ENCODE measurements around the gene PCDH15.

DNA sequence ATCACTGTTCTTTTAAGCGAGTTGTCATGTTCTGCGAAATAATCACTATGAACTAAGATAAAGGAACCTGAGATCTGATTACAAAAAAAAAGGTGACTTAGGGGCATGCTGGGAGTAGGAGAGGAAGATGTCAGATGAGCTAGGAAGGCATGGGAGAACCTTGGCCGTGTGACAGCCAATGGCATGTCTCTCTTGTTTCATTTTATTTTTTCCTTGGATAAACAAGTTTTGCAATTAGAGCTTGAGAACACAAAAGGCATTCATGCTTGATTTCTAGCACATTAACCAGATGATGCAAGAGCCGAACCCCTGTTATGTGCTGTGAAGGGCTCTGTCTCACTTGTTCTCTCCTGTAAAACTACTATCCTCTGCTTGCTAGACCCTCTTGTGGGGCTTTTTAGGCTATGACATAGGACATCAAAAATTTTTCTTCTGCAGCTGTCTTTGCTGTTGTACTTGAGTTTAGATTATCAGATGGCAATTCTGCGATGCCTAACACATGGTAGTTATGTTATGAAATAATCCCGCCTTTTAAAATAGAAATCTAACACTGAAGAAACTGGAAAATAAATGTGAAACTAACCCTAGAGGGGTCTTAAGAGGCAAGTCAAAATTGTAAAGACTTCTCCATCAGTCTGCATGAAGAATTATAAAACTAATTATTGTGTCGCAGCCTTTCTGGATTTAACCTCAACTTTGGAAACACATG, 134.4 kb upstream of the ASAH2 start:
- RAMPAGE, total RNA, result no peak

GRCh38 chr10:50415625-50416412, 164.5 kb upstream of the ASAH2 start:
- RAMPAGE, total RNA, result no peak

GRCh38 chr10:50512929-50513692, 110.6 kb downstream of the SGMS1 start:
- RAMPAGE, total RNA, result no peak

- RAMPAGE, total RNA, result no peak
Measured at GRCh38 chr10:50621651-50622673, 1.8 kb downstream of the SGMS1 start.

- RAMPAGE, total RNA, result no peak
Measured at GRCh38 chr10:50623141-50623674, 548 bp downstream of the SGMS1 start.

- RAMPAGE, total RNA, result no peak
Measured at GRCh38 chr10:50624391-50624782, 631 bp upstream of the SGMS1 start.

- RAMPAGE, total RNA, result no peak
Measured at GRCh38 chr10:50635152-50635463, 11.4 kb upstream of the SGMS1 start.

- RAMPAGE, total RNA, result no peak
Measured at GRCh38 chr10:50660000-50660773, 36.4 kb upstream of the SGMS1 start.

DNA sequence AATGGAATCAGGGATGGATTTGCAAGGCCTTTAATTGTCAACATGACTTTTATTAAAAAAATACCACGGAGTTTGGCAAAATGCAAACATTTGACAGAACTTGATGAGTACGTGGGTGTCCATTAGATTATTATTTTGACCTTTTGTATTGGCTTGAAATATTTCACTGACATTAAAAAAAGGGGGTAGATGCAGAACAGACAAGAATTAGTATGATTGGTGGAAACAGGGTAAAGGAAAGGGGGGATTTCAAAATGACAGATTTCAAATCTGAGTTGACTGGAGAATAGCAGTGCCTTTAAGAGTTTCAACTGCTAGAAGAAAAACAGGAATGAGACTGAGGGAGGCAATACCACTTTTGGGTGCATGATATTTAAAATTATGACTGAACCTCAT, 33.8 kb downstream of the ASAH2B start:
- RAMPAGE, total RNA, result no peak

DNA sequence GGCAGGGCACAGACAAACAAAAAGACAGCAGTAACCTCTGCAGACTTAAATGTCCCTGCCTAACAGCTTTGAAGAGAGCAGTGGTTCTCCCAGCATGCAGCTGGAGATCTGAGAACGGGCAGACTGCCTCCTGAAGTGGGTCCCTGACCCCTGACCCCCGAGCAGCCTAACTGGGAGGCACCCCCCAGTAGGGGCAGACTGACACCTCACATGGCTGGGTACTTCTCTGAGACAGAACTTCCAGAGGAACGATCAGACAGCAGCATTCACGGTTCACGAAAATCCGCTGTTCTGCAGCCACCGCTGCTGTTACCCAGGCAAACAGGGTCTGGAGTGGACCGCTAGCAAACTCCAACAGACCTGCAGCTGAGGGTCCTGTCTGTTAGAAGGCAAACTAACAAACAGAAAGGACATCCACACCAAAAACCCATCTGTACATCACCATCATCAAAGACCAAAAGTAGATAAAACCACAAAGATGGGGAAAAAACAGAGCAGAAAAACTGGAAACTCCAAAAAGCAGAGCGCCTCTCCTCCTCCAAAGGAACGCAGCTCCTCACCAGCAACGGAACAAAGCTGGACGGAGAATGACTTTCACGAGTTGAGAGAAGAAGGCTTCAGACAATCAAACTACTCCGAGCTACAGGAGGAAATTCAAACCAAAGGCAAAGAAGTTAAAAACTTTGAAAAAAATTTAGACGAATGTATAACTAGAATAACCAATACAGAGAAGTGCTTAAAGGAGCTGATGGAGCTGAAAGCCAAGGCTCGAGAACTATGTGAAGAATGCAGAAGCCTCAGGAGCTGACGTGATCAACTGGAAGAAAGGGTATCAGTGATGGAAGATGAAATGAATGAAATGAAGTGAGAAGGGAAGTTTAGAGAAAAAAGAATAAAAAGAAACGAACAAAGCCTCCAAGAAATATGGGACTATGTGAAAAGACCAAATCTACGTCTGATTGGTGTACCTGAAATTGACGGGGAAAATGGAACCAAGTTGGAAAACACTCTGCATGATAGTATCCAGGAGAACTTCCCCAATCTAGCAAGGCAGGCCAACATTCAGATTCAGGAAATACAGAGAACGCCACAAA, 90.0 kb downstream of the PRKG1 start:
- RAMPAGE, total RNA, result no peak

DNA sequence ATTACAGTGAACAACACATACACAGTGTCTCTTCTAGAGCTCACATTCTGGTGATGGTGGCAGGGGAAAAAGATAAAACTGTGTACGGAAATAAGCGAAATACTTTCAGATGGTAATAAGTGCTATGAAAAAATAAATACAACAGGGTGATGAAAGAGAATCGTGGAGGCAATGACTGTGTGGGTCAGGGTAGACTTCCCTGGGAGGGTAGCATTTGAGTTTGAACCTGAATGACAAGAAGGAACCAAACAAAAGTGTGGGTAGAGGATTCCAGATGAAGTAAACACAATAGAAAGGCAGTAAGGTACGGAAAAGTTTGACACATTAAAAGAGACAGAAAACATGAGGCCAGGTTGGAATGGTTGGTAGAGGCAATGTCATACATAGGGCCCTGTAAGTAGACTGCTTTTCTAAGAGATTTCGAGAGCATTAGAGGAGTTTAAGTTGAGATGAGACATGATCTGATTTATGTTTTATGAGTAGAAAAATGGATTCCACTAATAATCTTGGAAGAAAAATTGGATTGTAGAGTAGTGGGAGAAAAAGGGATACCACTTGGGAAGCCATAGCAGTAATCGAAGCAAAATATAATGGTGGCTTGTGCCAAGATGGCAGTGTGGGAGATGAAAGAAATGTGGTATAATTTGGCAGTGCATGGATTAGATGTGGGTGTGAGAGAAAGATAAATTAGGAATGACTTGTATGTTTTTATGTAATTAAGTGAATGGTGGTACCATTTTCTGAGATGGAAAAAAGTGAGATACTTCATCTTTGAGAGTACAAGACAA, 92.9 kb downstream of the PRKG1 start:
- RAMPAGE, total RNA, result no peak

- RAMPAGE, total RNA, result no peak
Measured at GRCh38 chr10:51202403-51203194, 128.3 kb downstream of the PRKG1 start.

GRCh38 chr10:51232586-51233198, 158.4 kb downstream of the PRKG1 start:
- RAMPAGE, total RNA, result no peak

GRCh38 chr10:51281815-51282745, 207.8 kb downstream of the PRKG1 start:
- RAMPAGE, total RNA, result no peak

GRCh38 chr10:51647019-51647410, 52.4 kb downstream of the CSTF2T start:
- RAMPAGE, total RNA, result no peak

DNA sequence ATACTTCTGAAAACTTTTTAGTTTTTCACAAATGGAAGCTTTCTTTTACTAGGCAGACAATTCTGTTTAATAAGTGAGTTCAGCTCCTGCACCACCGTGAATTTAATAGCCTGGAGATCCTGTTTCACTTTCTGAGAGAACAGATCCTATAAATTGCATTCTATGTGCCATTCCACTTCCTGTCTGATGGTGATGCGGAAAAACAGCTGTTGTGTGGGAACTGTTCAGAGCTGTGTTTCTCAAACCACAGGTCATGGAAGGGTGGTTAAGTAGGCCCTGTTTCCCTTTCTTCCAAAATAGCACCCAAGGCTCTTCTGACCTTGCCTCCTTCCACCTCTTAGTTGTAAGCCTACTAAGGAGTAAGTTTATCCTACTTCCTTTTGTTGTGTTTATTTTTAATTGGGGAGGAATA, 97.2 kb upstream of the DKK1 start:
- RAMPAGE, total RNA, result no peak

DNA sequence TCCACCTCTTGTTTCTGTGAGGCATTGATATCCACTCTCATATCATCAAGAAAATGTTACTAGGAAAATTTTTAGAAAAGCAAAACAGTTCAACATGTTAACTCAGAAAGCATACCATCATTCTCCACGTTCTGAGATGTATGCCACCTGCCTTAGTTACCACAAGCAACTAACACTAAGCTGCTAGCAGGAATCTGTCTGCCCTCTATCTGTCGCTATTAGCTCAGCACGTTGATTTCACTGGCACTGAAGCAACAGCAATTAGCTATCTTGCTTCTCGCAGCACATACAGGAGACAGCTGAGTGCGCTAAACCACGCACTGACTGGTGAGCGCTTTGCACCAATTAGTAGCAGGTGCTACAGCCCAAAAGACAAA, at the start of gene PCDH15:
TSS of gene PCDH15 (minus strand) at position 174 of the 377 bp plus-strand sequence.
- RAMPAGE, total RNA, result no peak

GRCh38 chr10:55630884-55631832, 729.9 kb downstream of the ZWINT start:
- RAMPAGE, total RNA, result no peak

- RAMPAGE, total RNA, result no peak
Measured at GRCh38 chr10:57992494-57993290, 275.0 kb downstream of the IPMK start.

GRCh38 chr10:58266748-58267823, 608 bp downstream of the IPMK start:
- RAMPAGE, total RNA, result no peak